Myometrial cell (primary cell): ENCODE measurements around the gene ZC2HC1B.

GRCh38 chr6:141488563-141489049, 644.1 kb upstream of the GJE1 start:
- RAMPAGE, long total RNA, result no peak

GRCh38 chr6:142147441-142147857, 386 bp downstream of the VTA1 start:
- RAMPAGE, long total RNA, result no peak

GRCh38 chr6:142259213-142259979, 42.4 kb upstream of the ADGRG6 start:
- RAMPAGE, long total RNA, result no peak

- RAMPAGE, long total RNA, result no peak
These were observed 16.3 kb upstream of the ADGRG6 start for GRCh38 chr6:142285547-142285906.

DNA sequence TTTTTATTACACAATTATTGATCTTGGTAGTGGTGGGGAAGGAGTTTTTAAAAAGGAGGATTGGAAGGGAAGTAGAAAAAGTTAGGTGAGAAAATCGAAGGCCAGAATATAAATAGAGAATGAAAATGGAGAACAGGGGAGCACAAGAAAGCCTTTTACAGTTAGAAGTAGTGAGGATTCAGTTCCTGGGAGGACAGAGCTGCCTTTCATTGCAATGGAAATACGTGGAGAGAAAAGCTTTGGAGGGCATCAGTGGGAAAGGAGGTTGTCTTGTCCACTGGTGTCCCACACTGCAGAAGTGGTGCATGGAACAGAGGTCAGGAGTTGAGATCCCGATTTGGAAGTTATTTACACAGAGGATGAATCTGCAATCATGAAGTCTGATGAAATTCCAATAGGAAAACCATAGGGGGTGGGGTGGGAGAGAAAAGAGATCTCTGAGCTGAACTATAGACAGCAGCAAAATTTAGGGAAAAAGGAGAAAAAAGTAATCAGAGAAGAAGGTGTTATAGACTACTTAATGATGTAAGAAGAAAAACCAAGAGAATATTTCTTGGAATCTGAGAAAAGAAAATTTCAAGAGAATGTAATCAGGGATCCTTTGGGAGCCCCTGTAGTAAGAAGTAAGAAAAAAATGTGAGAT, 33.6 kb downstream of the ADGRG6 start:
- RAMPAGE, long total RNA, result no peak

GRCh38 chr6:142846889-142847555, 98.0 kb downstream of the HIVEP2 start:
- RAMPAGE, long total RNA, result no peak

DNA sequence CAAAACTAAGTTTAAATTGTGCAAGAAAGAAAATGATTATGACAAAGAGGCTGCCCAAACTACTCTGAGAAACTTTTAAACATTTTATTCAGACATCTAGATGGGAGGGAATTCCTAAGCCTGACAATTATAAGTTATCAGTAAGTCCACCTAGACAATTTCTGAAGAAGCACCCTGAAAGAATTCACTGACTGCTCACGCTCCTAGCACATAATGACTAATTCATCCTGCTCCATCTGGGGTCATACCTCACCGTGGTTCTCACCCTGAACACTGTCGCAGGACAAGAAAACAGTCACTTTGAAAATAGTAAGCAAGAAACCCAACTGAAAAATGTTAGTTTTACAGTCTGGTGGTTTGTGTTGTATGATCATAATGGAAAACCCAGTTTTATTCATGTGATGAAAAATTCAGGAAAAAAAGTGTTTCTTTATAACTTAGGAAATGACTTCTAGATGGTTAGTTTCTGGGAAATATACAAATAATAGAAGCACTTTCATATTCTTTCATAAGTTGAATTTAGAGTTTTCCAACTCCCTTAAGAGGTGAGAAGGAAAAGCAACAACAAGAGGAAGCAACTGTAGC, 94.3 kb downstream of the HIVEP2 start:
- RAMPAGE, long total RNA, result no peak

DNA sequence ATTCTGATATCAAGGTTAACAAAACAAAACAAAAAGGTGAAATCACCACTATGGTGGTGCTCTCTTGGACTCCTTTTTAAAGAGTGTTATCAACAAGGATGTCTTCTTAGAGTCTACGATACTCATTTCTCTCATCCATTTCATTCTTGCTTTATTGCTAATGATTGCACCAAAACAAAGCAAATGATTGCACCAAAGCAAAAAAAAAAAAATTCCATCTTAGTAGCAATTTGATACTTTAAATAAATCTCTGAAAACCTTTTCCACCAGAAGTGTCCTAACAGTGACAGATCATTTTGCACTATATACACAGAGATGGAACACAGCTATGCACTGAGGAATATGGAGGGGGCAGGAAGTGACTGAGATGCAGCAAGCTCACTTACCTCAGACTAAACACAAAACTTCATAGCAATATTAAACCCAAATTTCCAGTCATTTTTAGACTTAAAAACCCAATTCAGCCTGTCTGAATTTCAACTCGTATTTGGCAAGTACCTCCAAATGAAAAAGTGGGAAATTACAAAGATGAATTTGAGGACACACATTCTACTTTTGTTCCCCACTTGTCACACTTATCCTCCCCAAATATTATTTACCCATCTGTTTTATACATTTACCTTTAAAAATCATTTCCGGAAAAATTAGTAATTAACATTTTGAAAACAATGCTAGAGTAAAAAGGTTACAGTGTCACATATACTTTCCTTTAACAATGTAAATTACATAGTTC, 41.1 kb downstream of the HIVEP2 start:
- RAMPAGE, long total RNA, result no peak

DNA sequence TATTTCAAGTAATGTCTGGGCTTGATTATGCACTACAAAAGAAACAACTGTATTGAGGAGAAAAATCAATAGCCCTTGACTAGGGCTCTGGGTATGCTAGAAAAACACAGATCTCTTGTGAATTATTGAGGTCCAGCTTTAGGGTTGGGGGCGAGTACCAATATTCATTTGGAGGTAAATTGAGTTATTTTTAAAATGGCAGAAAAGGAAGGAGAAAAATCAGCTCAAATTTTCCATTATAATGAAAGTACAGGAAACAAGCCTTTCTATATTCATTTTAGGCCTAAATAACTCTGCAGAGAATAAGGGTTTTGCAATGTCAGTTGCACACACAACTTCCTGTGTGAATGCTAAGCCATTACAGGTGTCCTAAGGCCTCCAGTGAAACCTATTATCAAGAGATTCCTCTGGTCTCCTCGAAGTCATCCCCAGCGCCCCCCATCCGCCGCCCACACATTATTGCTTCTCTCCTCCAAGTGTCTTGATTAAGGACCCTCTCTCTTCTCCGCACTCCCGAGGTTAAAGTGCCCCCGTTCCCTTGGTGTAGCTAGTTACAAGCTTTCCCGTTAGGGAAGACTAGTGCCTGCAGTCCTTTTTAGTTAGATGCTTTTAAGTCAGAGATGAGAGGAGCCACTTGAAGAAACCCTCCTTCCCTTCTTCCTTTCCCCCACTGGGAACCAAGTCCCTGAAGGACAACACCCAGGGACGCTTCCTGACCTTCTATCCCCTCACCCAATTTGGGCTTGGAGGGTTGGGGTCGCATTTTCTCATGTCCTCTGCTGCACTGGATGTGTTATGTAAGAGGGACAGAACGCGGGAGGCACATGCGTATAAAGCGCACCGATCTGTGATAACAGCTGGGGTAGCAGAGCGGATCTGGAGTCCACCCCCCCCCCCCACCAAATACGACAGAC, 1.2 kb downstream of the HIVEP2 start:
- RAMPAGE, long total RNA, result no peak

DNA sequence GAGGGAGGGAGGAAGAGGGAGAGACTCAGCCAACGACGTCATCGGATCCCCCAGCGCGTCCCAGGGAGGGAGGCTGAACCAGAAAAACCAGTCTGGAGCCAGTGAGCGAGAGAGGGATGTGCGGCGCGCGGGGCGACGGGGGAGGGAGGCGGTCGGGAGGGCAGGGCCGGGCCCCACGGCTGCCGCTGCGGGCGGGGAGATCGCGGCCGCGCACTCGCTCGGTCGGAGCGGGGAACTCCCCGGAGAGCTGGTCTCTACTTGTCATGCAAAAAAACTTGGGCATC, 1.4 kb upstream of the HIVEP2 start:
- RAMPAGE, long total RNA, result no peak

DNA sequence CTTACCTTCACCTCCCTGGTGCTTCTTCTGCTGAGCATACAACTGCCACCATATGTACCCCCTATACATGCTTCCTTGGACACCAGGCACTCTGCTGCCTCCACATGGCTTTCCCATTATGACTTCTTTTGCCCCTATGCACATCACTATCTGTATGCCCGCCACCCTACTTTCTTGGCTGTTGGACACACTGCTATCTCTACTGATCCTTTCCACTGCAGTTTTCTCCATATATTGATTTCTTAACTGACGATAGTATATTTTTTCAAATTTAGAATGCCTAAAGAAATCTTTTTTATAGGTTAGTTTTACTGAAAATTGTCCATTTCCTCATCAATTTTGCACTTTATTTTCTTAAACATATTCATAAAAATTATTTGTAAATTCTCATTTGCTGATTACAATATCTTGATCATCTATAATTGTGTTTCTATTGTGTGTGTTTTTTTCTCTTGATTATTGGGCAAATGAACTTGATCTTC, 21.6 kb upstream of the AIG1 start:
- RAMPAGE, long total RNA, result no peak

DNA sequence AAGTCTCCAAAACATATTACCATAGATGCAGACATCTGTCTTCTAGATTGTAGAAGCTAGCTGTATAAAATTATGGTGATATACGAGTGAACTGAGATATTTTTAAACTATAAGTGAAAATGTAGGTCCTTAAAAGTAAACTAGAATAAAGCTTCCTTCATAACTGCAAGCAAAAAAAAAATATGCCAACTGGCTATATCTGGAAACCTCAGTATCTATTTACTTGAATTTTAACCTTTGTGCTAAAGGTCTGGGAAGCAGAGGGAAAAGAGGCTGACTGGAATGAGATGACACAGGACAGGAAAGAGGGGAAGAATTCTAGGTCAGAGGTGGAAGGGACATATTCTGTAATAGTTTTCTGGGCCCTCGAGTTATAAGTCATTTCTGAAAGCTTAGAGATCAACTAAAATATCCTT, 46.7 kb downstream of the AIG1 start:
- RAMPAGE, long total RNA, result no peak

DNA sequence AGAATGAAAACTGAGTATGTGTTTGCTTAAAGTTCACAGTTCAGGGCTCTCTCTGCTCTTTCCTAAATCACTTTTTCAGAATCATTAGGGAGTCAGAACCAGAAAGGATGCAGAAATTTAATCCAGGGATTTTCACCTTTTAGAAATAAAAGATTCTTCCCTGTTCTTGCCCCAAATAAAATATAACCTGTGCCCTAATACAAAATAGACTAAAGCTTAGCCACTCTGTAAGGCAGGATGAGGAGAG, 17.7 kb downstream of the ADAT2 start:
- RAMPAGE, long total RNA, result no peak

GRCh38 chr6:143538139-143538493, 26.6 kb upstream of the FUCA2 start:
- RAMPAGE, long total RNA, result no peak

GRCh38 chr6:143539844-143540574, 28.5 kb upstream of the FUCA2 start:
- RAMPAGE, long total RNA, result no peak

GRCh38 chr6:143581937-143582458, 70.5 kb upstream of the FUCA2 start:
- RAMPAGE, long total RNA, result no peak

DNA sequence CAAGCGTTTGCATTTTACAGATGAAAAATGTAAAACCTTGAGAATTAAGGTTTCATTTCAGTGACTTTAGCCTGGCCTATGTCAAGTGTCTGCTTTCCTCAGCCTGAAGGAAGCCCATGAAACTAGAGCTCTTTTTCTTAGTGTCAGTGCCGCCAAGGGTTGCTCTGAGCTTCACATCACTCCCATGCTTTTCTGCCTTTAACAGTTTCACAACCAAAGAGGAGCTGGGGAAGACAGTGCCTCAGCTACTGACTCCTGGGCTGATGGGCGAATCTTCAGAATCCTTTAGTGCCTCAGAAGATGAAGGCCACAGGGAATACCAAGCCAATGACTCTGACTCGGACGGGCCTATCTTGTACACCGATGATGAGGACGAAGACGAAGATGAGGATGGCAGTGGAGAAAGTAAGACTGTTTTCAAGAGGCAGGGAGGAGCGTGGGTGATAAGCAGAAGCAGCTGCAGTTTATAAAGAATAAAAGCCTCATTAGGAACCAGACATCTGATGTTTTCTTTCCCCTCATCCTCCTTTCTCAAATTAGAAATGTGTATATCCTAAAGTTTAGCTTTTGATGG, 71.0 kb upstream of the LTV1 start:
- RAMPAGE, long total RNA, result no peak

- RAMPAGE, long total RNA, result no peak
These were observed 6.9 kb upstream of the ZC2HC1B start for GRCh38 chr6:143856956-143858115.

DNA sequence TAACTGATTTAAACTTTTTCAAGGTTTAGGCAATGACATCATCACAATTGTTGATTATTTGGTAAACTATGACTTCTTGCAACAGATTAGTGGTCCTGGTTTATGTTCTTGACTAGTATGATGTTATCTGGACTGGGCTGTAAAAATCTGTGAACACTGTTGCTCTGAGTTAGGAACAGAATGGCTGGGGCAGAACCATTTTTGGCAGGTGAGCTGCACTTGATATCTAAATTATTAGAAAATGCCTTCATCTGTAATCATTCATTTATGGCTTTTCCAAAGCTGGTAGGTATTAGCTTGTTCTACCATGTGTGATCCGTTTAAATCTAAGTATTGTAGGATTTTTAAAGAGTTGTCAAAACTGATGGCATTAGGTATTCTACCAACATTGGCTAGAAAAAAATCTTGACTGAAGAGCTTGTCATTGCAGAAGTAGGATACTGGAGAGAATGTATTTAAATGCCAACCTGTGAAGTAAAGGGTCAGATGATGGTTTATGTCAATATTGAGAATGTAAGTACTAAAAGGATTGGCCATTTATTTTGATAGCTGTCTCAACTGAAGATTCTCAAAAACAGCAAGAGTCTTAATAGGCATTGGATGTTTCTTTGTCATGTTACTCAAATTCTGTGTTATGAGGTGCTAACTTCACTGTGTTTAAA, at the start of gene ZC2HC1B:
Gene ZC2HC1B (plus strand): TSS at position 115 of the 662 bp plus-strand sequence.
- RAMPAGE, long total RNA, result no peak

DNA sequence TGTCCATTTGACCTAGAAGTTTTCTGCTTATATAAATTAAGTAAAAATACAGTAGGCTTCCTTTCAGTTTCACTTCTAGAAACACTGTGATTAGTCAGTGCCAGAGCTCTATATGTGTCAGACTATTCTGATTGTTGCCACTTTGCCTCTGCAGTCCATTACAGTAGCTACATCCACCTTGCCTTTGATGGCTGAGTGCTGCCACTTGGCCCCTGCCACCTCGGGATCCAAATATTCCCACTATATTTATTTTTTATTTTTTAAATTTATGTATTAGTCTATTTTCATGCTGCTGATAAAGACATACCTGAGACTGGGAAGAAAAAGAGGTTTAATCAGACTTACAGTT, 8.0 kb downstream of the ZC2HC1B start:
- RAMPAGE, long total RNA, result no peak